Mononuclear cell (primary cell): ENCODE measurements around the genes OR8D2, PATE4 and HYLS1.

DNA sequence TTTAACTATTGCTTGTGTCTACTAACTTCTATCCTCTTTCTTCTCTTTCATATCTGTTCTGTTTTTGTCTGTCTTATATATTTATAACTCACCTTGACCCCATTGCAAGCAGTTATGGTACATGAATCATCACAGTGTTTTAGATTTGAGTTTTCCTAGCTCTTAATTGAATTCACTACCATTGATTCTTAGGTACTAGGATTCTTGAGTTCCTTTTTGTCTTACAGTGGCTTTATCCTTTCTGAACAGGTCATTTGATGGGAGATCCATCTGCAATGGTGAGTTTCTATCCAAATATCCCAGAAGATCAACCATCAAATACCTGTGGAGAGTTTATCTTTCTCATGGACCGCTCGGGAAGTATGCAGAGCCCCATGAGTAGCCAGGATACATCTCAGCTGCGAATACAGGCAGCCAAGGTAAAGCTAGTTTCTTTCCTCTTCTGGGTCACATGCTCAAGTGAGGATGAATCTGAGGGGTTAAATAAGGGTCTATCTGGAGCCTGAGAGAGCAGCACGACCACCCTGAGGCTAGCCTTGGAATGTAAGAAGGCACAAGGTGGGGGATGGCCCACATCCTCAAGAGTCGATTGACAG is 7.6 kb downstream of the VWA5A start:
- RRBS: no CpG with 5 or more reads among the region's 5 CpGs

GRCh38 chr11:124320119-124320370 is at the start of gene OR8D2:
Gene OR8D2, minus strand, starts transcription at chr11:124320197.
- RRBS: no CpG with 5 or more reads among the region's 1 CpG

- RRBS: no CpG with 5 or more reads among the region's 4 CpGs
These were observed 16.3 kb downstream of the SIAE start for GRCh38 chr11:124657302-124657604.

- RRBS: no CpG with 5 or more reads among the region's 20 CpGs
These were observed 14.5 kb upstream of the NRGN start for GRCh38 chr11:124724858-124726041.

DNA sequence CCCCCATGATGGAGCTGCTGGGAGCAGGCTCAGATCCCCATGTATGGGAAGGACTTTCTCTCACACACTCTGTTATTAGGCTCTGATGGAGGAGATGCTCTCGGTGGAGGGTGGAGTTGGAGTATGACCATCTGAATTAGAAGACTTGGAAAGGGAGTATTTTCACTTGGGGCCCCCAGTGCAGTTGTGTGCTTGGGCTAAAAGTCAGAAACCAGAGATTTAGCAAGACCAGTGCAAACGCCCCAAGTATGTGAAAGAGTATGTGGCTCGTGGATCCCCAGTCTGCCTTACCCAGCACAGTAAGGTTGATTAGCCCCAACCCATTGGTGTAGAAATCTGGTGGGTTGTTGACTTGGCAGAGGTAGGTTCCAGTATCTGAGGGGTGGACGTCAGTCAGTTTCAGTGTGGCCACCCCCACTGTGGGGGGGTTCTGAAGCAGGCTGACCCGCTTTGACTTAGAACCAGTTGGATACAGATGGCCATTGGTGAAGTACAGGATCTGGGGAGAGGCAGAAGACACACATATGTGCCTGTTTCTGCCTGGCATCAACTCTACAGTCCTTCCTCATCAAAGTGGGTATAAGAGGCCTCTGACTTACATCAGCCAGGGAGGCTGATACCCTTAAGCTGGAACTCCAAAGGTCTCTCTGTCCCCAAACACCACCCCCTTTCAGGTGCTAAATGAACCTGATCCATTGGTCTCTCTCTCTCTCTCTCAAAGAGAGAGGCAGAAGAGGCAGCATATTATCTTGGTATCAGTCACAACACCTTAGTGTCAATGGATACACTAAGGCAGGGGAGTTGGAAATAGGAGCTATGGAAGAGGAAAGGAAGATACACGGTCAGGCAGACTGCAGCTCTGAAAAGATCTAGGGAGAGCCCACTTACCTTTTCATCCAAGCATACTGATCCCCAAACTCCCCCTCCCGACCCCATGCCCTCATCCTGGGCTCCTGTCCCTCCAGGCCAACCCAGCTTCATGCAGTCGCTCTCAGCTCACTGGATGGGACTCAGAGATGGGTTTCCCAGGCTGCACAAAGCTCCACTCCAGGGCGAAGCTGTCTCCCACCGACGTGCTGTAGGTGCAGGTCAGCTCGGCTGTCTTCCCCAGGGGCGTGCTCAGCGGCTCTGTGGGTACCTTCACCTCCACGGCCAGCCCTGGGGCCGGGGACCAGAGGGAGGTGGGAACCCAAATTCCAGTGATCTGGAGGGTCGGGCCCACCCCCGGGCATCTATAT is 1.2 kb downstream of the VSIG2 start:
- RRBS: 74% methylated on average over 3 of the region's 18 CpGs

- RRBS: 14% methylated on average over 2 of the region's 27 CpGs
These were observed 2.6 kb downstream of the ESAM start for GRCh38 chr11:124759428-124759851.

GRCh38 chr11:124759852-124760781 is 2.0 kb downstream of the ESAM start:
- RRBS: 24% methylated on average over 15 of the region's 44 CpGs

DNA sequence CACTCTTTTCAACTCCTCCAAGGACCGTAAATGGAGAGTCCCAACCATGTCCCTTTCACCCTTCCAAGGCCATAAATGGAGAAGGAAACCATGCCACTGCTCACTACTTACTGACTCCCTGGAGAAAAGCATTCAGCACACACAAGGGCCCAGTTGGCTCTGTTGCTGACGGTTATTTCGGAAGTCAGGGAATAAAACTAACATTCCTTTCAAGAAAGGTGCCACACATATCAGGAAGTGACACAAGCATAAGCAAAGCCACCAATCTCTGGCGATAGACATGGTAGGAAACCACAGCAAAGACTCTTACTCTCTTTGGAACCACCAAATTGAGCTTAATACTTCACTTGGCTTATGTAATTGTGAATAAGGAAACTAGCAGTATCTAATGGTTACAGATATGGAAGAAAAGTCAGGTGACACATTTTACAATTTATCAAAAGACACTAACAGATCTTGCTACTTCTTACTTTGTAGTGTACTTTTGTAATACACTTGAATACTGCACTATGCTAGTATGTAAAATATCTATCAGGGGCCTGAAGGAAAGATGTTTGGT is 15.2 kb upstream of the ESAM start:
- RRBS: no CpG with 5 or more reads among the region's 4 CpGs

- RRBS: 2% methylated on average over 19 of the region's 80 CpGs
These were observed 11.0 kb downstream of the ROBO3 start for GRCh38 chr11:124875920-124877026.

DNA sequence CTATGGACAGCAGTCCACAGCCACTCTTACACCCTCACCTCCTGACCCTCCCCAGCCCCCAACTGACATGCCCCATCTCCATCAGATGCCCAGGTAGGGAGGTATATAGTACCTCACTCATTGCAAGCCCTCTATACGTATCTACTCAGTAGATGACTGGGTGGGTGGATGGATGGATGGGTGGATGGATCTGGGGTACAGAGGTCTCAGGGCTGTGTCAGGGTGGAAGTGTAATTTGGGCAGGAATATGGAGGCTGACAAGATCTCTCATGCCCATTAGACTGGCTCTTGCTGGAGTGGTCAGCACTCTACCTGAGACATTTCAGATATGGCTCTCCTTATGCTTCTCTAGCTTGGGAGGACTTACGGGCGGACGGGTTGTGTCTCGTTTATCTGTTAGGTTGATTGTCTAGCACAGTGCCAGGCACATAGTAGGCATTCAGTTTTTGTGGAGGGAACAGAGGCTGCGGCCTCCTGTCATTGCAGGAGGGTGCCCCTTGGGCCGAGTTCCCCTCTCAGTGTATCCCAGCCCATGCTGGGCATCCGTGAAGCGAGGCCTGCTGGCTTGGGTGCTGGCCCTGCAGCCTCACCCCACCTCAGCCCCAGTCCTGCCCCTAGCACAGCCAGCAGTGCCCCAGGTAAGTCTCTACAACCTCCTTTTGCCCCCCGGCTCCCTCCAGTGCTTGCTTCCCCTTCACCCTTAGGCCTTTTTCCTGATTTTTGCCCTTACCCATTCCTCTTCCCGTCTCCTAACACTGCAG is 13.7 kb downstream of the ROBO3 start:
- RRBS: no CpG with 5 or more reads among the region's 11 CpGs

GRCh38 chr11:124892984-124893727 is 4.5 kb downstream of the ROBO4 start:
- RRBS: no CpG with 5 or more reads among the region's 10 CpGs

DNA sequence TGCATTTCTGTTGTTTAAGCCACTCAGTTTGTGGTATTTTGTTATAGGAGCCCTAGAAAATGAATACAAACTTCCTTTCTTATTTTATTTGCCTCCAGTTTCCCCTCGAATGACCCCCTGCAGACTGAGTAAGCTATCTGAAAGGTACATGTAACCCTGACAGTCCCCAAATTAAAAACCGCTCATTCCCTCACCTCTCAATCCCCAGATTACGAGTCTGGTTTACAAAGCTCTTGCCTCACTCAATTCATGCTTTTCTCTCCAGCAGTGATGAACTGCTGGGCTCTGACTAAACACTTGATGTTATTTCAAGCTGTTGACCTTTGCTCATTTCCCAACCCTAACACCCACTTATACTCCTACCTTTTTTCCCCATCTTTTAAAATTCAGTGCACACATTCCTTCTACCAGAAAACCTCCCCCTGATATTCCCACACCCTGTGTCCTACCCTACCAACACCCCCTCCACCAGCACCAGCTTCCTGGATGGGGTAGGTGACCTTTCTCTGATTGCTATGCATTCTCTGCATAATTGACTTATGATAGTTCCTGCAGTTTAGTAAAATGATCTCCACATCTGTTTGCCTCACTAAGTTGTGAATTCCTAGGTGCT is 1.1 kb downstream of the HEPACAM start:
- RRBS: no CpG with 5 or more reads among the region's 3 CpGs

DNA sequence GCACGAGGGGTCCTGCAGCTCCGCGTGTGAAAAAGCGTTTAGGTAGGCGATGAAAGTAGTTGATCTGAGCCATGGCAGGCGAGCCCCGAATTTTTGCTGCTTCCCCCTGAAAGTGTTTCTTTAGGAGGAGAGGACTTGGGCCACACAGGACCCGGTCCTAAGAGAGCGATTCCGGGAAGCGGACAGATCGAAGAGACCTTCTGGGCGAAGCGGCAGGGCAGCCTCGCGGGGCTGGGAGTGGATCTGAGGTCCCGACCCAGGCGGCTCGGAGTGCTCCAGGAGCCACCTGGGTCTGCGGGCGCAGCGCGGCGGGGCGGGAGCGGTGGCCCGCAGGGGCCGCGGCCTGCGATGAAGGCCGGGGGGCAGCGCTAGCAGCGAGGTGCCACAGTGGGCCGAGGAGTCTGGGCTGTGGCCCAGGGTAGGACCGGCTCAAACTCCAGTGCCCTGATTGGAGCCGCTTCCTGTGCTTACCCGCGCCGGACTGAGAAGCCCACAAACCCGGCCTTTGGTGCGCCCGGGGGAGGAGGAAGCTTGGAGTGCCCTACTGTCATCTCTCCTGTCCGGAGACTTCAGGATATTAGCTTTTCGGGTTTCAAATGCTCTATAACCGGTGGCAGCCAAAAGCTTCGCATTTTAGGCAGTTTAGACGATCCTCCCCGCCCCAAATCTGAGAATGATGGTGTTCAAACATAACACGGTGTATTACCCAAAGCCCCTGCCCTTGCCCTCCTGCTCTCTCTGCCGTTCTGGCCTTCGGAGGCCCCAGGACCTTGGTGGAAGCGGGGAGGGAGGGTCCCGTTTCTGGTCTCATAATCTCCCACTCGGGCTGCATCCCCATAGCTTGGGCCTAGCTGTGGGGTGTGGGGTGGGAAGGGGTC is 2.0 kb downstream of the PKNOX2 start:
- RRBS: 5% methylated on average over 9 of the region's 54 CpGs

GRCh38 chr11:125451355-125451927 is 44.6 kb downstream of the FEZ1 start:
- RRBS: no CpG with 5 or more reads among the region's 8 CpGs

- RRBS: no CpG with 5 or more reads among the region's 5 CpGs
These were observed 18.3 kb upstream of the FEZ1 start for GRCh38 chr11:125514271-125514884.

DNA sequence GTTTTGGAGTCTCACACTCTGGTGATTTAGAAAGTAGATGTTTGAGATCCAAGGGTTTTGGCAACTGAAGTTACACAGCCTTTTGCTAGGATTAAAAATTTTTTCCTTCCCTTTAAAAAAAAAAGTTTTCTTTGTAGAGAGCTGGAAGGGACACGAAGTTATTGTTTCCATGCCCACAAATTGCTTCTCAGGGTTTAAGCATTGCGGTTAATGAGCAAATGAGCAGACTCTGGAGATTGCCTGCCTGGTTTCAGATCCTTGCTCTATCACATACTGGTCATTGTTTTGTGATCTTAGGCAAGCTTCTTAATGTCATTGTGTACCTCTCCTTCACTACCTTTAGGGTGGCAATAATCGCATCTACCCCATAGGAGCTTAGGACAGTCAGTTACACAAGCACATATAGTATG is 1.9 kb downstream of the CHEK1 start:
- RRBS: no CpG with 5 or more reads among the region's 3 CpGs

GRCh38 chr11:125833060-125833479 is at the start of gene PATE4:
Gene PATE4, plus strand, starts transcription at chr11:125833316.
- RRBS: no CpG with 5 or more reads among the region's 3 CpGs

DNA sequence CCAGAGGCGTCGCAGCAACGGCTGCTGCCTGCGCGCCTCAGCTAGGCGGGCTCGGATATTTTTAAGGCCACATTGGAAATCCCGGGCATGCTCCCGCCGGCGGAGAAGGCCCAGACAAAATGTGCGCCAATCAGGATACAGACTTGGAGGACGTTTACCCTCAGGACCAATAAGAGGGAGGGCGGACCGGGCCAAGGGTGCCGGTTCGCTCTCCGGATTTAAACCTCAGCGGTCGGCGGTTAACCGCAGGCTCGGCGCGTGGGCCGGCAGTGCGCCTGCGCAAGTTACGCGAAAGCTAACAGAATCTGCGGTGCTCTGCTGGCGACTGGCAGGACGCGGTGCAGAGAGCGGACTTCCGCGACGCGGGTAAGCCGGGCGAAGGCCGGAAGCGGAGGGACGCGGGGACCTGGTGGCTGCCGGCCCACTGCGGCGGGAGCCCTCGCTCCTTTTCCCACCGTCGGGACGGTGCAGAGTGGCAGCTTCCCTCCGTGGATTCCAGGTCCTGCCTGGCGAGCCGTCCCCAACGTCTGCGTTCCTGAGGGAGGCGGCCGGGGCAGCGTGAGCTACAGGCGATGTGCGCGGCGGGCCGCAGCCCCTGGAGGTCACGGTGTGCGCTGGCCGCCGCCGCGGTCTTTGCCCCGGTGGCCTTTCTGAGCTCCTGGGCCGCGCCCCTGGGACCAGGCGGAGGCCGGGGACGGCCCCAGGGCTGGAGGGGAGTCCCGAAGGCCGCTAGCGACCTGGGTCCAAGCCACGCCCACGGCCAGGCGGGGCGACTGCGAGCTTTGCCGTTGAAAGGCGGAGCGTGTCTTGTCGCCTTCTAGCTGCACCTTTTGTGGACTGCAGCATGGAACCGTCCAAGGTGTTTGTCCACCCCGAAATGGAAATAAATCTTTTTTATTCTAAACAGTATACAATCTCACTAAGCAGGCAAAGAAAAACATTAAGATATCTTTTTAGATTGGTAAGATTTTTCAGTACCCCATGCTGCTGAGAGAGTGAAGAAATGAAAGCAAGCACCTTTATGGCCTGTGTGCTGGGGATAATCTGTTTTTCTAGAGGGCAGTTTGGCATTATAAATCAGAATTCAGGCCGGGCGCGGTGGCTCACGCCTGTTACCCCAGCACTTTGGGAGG is at the start of gene HYLS1:
HYLS1 (plus strand) TSS at position 269 of the 1,133 bp plus-strand sequence.
- RRBS: 1% methylated on average over 49 of the region's 95 CpGs

GRCh38 chr11:125951641-125952454 is 6.0 kb downstream of the VSIG10L2 start:
- RRBS: no CpG with 5 or more reads among the region's 13 CpGs